Ascending aorta (tissue), 1 donor: Measurements from ENCODE around the genes FCRL2 and CD1E.

DNA sequence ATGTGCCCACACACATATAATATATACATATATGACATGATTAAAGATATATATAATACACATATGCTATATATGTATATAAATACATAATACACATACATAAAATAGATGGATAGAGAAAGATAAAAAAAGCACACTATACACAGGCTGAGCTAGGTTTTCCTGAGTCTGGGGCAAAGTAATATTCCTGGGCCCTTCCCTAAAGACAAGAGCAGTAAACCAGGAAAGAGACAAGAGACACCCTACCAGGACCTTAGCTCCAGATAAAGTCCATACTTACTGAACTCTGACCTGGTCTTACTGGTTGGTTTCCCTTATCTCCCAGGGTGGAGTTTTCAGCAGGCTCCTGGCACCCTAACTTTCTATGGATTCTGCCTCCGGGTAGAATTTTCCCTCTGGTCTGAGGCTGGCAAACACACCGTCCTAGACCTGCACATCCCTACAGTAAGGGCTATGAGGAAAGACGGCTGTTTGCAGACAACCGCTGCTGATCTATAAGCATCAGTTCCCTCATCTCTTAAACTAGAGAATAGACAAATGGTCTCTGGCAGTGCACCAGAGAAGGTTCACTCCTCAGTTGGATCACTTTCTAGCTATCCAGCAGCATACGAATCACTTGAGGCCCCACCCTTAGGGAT, 52.1 kb downstream of the ARHGEF11 start:
- PRO-cap = no peak

DNA sequence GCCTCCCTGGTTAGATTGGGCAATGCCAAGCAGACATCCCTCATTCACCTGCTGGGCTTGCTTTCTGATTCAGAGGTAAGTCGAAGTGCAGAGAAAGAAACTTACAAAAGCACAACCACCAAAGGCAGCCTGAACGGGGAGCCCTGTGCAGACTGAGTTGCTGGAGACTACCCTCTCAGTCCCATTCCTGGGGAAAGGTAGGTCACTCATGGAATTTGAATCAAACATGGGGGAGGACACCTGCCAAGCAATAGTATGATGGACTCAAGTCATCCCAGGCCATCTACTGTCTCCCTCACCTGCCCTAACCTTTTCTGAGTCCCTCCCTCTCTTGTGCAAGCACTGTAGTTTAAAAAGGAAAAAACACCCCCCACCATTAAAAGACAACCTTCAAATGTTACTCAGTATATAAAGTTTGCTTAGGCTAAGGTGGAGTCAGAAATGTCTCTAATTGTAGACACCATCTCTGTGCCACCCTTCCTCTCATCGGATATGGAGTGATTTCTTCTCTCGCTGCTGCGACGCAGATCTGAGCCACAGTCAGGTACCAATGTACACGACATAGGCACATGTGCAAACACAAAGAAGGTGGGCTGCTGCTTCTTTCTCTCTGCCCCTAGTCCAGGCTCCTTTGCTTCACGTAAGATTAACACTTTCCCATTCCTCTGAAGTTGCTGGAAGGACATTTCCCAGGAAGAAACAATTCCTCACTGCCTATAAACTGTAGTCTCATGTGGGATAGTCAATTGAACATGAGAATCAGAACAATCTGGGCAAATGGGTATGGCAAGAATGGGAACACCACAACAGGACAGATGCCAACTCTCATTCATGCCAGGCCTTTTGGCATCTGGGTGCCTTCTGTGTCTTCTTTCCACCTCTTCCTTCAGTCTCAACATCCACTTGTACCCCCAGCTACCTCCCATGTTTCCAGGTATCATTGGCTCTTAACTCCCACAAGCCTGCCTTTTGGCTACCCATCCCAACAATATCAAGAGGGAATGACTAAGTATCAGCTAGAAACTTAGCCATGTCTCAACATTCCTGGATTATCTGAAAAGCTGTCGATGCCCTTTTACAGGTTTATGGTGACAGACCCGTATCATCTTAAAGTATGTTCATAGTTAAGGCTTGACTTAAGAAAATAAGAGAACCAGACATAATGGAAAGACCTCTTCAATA, 15.1 kb downstream of the ETV3 start:
- PRO-cap = no peak

DNA sequence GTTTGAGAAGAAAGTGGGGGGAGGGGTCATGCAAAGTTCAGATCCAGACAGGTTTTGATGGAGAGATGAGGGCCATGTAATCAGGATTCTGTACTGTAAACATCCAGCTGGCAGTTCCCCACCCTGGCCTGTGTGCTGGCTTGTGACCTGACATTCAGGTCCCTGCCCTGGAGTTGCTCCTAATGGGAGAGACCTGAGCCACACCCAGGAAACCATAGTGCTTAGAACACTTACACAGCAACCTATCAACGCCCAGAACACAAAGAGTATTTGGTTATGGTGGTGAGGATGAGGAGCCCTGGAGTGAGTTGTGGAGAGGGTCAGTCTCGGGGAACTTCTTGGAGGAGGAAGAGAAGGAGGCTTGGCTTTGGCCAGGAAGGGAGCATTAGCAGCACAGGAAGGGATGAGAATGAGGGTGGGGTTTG, 15.7 kb upstream of the ETV3 start:
- PRO-cap = no peak

- PRO-cap = no peak
These were observed 149.1 kb downstream of the FCRL5 start for GRCh38 chr1:157403091-157403741.

GRCh38 chr1:157523989-157524602, 28.2 kb downstream of the FCRL5 start:
- PRO-cap = no peak

DNA sequence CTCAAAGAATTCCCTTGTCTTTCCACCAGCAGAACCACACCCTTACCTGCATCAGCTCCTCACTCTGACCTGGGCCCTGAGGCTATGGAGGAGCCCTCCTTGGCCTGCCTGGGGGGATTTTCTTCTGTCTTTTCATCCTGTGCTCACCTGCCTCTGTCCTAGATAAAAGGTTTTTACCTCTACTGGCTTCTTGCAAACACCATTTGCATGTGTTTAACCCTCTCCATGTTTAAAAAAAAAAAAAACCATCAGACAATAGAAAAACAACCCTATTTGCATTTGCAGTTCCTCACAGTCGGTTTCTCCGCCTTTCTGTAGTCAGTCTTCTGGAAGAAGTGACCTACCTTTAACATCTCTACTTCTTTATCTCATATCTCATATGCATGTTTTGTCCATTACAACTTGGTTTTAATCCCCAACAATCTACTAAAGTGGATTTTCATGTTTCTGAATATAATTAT, 12.0 kb downstream of the FCRL5 start:
- PRO-cap = no peak

DNA sequence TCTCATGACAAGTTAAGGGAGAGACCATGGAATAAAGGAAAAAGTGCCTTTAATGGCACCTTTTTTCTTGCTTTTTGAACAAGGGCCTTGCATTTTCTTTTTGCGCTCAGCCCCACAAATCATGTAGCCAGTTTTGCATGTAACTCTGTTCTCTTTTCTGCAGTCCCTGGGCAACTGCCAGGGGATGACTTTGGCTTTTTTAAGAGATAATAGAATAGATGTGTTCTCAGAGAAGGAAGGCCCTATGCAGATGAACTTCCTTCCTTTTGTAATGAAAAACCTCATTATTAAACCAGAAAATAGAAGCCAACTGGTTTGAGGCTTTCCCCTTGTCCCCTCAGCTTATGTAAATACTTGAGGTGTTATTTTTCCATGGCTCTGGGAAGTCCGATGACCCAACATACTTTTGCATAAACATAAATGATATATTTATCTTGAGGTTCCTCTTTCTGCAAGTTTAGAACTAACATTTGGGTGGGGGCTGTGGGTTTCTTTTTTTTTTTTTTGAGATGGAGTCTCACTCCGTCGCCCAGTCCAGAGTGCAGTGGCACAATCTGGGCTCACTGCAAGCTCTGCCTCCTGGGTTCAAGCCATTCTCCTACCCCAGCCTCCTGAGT, 14.2 kb upstream of the FCRL5 start:
- PRO-cap = no peak

GRCh38 chr1:157702353-157702724, 1.8 kb upstream of the FCRL3 start:
- PRO-cap = no peak

GRCh38 chr1:157776650-157777457, at the start of gene FCRL2:
Gene FCRL2, minus strand, starts transcription at chr1:157777132.
- PRO-cap = no peak

DNA sequence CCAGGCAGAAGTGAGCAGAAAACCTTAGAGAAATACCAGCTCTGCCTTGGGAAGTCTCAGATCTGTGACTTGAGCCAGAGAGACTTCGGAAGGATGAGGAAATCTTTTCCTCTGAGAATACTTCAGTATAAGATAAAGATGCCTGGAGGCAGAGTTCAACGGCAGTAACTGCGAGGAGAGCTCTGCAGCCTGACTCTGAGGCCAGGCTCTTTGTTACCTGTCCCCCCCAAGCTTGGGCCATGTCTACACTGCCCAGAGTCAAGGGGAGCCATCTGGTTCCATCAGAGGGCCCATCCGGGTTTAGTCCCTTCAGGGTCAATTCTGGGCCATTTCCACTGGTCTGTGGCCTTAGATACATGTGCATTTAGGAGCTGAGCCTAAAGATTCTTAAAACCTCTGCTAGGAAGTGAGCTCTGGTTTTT, 8.6 kb downstream of the KIRREL1 start:
- PRO-cap = unidirectional peak, plus-strand start at position 164 of the sequence

DNA sequence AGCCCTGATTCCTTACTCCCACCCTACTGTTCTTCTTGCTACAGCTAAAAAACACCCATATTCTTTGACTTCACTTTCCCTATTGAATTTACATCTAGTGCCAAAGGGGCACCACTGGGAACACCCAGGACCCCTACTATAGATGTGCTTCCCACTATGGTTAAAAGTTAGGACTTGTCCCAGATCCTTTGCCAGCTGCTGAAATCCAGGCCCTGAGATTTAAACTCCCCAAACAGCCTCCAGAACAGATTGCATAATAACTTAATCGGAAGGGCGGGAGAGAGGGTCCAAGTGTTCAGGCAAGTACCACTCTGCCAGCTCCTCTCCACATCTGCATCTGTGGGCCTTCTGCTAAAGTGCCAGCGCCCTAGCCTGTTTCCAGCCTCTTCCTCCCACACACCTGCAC, 29.0 kb downstream of the KIRREL1 start:
- PRO-cap = no peak

DNA sequence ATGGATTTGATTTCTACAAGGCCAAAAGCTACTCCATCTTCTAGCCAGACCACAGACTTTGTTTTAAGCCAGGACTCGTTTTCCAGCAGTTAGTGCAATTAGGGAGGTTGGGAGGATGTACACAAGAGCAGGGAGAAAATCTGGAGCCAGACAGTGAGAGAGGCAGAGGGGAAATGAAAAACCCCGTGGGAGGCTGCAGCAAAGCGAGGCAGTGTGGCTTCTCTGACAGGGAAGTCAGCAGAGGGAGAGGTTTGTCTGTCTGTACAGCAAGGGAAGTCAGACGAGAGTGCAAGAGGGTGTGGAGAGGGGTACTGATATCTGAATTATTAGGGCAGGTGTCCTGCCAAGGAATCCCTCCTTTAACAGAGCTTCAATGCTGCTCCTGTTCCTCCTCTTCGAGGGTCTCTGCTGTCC, at the start of gene CD1E:
CD1E (plus strand) TSS at position 279 of the 414 bp plus-strand sequence.
- PRO-cap = no peak

- PRO-cap = no peak
These were observed 10.4 kb downstream of the IFI16 start for GRCh38 chr1:159020012-159020586.

DNA sequence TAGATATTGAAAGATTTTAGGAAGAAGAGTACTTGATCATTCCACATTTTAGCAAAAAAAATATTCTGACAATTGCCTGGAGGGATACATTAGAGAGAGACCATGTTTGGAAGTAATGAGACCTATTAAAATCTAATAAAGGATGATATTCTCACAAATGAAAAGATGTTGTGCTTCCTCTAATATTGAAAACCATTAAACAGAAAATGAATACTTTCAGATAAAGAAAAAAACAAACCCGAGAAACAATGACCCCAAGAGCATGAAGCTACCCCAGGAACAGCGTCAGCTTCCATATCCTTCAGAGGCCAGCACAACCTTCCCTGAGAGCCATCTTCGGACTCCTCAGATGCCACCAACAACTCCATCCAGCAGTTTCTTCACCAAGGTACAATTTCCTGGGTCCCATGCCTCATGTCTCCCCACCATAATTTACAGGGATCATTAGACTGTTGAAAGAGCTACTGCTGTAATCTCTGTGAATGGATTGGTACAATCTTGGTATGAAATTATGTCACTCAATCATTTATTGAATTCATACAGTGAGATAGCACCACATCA, 22.7 kb downstream of the IFI16 start:
- PRO-cap = no peak

DNA sequence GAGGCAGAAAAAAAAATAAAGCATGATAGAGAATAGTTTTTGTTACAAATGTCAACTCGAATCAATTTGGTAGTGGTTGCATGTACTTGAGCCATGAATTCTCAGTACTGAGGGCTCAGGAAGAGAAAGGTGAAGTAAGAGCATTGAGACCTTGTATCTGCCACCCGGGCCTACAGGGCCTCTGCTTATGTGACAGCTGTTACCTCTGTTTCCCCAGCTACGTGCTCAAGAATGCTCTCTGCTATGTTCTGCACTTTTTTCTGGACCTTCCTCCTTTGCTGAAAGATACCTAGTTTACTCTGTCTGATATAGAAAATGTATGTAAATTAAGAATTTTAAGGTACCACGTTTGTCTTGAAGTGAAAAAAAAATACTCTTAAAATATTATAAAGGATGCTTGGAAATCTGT, 18.8 kb upstream of the AIM2 start:
- PRO-cap = no peak

DNA sequence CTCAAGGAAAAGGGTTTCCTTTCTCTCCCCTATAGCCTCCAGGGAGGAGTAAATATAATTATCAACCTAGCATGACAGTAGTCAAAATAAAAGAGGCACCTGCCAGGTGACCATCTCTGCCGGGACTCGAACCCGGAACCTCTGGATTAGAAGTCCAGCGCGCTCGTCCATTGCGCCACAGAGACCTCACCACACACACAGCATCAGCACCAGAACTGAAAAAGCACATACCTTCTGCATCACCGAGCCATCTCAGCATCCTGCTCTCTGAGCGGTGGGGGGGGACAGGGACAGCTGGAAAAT, 30.0 kb upstream of the CADM3 start:
- PRO-cap = no peak

DNA sequence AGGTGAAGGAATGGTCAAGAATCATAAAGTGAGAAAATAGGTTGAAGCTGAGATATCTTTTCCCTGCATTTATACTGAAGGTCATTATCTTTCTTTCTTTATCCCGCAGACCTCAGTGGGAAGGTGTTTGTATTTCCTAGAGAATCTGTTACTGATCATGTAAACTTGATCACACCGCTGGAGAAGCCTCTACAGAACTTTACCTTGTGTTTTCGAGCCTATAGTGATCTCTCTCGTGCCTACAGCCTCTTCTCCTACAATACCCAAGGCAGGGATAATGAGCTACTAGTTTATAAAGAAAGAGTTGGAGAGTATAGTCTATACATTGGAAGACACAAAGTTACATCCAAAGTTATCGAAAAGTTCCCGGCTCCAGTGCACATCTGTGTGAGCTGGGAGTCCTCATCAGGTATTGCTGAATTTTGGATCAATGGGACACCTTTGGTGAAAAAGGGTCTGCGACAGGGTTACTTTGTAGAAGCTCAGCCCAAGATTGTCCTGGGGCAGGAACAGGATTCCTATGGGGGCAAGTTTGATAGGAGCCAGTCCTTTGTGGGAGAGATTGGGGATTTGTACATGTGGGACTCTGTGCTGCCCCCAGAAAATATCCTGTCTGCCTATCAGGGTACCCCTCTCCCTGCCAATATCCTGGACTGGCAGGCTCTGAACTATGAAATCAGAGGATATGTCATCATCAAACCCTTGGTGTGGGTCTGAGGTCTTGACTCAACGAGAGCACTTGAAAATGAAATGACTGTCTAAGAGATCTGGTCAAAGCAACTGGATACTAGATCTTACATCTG, 567 bp downstream of the APCS start:
- PRO-cap = no peak

- PRO-cap = no peak
These were observed 7.7 kb downstream of the APCS start for GRCh38 chr1:159595347-159595698.

GRCh38 chr1:159602620-159602912, 14.9 kb downstream of the APCS start:
- PRO-cap = no peak

- PRO-cap = no peak
These were observed 28.9 kb upstream of the DUSP23 start for GRCh38 chr1:159751769-159752333.